Omental fat pad (tissue), 4 donors: ENCODE measurements around a stretch of chr7.

- PRO-cap, result no peak
- RAMPAGE, long total RNA, 4 experiments, result no peak in any of the 4 experiments
Observed at GRCh38 chr7:158783954-158784951, 45.1 kb downstream of the ESYT2 start.

DNA sequence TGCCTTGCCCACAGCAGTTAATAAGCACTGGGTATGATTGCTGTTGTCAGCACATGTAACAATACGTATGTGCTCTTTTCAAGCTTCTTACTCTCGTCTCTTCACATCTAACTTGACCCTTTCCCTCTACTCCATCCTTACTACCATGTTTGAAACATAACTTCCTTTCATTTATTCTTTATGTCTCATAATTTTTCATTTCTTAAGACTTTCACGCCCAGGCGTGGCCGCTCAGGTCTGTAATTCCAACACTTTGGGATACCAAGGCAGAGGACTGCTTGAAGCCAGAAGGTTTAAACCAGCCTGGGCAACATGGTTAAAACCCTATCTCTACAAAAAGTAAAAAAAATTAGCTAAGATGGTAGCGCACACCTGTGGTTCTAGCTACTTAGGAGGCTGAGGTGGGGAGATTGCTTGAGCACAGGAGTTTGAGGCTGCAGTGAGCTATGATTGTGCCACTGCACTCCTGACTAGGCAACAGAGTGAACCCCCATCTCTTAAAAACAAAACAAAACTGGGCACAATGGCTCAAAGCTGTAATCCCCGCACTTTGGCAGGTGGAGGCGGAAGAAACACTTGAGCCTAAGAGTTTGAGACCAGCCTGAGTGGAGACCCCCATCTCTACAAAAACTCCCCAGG is 35.2 kb downstream of the ESYT2 start:
- PRO-cap, result no peak
- RAMPAGE, long total RNA, 4 experiments, result no peak in any of the 4 experiments

- PRO-cap, result no peak
- RAMPAGE, long total RNA, 4 experiments, result no peak in any of the 4 experiments
Observed at GRCh38 chr7:158804740-158805501, 24.4 kb downstream of the ESYT2 start.

- PRO-cap, result no peak
- RAMPAGE, long total RNA, 4 experiments, result no peak in any of the 4 experiments
Observed at GRCh38 chr7:158820852-158822220, 8.0 kb downstream of the ESYT2 start.

GRCh38 chr7:158871015-158871625 is 14.8 kb downstream of the DYNC2I1 start:
- PRO-cap, result no peak
- RAMPAGE, long total RNA, 4 experiments, result no peak in any of the 4 experiments

DNA sequence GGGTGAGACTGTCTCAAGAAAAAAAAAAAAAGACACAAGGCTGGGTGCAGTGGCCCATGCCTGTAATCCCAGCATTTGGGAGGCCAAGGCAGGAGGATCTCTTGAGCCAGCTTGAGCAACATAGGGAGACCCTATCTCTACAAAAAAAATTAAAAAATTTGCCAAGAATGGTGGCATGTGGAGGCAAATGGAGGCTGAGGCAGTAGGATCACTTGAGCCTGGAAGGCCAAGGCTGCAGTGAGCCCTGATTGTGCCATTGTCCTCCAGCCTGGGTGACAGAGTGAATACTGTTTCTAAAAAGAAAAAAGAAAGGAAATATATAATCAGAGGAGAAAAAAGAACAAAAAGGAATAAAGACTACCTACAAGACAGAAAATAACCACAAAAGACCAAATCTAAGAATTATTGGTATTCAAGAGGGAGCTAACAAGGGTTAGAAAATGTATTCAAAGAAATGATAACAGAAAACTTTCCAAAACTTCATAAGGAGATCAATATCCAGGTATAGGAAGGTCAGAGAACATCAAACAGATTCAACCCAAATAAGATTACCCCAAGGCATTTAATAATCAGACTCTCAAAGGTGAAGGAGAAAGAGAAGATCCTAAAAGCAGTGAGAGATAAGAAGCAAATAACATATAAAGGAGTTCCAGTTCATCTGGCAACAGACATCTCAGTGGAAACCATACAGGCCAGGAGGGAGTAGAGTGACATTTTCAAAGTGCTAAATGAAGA is 81.4 kb downstream of the DYNC2I1 start:
- PRO-cap, result no peak
- RAMPAGE, long total RNA, 4 experiments, result no peak in any of the 4 experiments

DNA sequence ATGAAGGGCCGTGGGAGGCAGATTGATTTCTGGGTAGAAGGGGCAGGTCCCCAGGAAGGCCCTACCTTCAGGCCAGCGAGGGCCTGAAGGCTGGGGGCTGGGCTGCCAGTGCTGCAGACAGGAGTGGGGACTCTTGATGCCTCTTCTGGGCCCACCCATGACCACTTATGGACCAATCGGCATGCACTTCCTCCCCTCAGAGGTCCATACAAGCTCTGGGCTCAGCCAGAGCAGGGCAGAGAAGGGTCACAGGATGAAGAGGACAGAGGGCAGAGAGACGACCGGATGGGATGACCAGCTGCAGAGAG is 120.1 kb downstream of the DYNC2I1 start:
- PRO-cap, result no peak
- RAMPAGE, long total RNA, 4 experiments, result no peak in any of the 4 experiments

DNA sequence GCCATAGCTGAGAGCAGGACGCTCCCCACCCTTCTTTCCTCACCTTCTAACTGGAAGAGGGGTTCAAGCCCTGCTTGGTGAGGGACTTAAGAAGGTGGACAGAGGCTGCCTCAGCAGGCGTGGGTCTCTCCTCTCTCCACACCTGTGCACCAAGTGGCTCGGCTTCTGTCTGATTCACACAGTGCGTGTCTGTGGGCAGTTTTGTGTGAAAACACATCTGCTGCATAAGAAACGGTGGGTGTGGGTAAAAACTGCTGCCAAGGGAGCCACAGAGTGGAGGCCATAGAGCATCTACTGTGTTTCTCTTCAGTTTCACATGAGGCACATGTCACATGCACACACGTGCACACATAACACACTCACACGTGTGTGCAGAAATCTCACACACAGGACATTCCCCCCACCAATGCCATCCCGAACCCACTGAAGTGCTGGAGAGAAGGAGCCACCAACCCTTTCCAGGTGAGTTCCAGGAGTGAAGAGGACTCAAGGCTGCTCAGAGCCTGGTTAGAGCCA is 53.7 kb upstream of the VIPR2 start:
- PRO-cap, result no peak
- RAMPAGE, long total RNA, 4 experiments, result no peak in any of the 4 experiments

GRCh38 chr7:159211411-159211868 is 66.8 kb upstream of the VIPR2 start:
- PRO-cap, result no peak
- RAMPAGE, long total RNA, 4 experiments, result no peak in any of the 4 experiments